ENCODE measurements around a stretch of chr17.

DNA sequence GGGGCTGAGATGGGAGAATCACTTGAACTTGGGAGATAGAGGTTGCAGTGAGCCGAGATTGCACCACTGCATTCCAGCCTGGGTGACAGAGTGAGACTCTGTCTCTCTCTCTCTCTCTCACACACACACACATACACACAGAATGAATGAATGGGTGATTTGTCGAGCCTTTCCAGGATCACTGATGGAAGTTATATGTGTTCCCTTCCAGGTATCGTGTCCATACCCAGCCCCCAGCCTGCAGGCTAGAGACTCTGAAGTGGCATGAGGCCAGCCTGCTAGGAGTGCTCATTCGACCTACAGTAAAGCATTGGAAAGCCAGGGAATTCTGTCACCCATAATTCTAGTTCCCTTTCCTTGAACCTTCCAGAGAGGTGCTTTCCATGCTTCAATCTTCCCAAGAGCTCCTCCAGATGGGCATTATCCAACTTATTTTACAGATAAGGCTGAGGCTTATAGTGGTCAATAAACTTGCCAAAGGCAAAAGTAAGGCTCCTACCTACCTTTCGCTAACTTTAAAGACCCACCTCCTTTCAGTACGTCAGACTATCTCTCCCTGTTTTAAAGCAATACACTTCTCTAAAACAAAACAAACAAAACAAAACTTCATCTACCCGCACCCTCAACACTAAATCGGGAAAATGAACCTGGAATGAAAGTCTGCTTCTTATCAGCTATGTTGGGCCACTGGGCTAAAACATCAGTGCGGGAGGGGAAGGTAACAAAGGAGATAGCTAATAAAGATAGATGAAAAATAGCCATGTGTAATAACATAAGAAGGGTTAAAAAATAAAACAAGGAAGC, 1.4 kb upstream of the MMD start:
- RRBS = no CpG with 5 or more reads among the region's 9 CpGs
CAGE:
- cytosol, long polyA plus RNA = no peak
- long polyA plus RNA = no peak
- nucleus, long polyA plus RNA = no peak

DNA sequence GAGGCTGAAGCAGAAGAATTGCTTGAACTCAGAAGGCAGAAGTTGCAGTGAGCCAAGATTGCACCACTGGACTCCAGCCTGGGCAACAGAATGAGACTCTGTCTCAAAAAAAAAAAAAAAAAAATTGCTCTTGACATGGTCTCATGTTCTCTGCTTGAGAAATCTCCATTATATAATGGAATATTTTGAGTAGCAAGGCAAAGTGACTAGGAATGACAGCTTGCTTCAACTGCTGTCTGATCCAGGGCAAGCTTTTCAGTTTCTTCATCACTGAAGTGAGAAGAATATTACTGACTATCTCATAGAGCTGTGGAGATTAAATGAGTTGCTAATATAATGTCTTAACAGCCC, 24.5 kb upstream of the MMD start:
CAGE:
- cytosol, long polyA plus RNA = no peak
- long polyA plus RNA = no peak
- nucleus, long polyA plus RNA = no peak

- RRBS = no CpG with 5 or more reads among the region's 17 CpGs
CAGE:
- cytosol, long polyA plus RNA = no peak
- long polyA plus RNA = no peak
- nucleus, long polyA plus RNA = no peak
Observed at GRCh38 chr17:55577625-55578182, 145.0 kb downstream of the TMEM100 start.

- RRBS = no CpG with 5 or more reads among the region's 1 CpG
CAGE:
- cytosol, long polyA plus RNA = no peak
- long polyA plus RNA = no peak
- nucleus, long polyA plus RNA = no peak
Observed at GRCh38 chr17:55727956-55728207, 5.2 kb upstream of the TMEM100 start.

GRCh38 chr17:55731322-55732335, 9.0 kb upstream of the TMEM100 start:
- RRBS = no CpG with 5 or more reads among the region's 12 CpGs
CAGE:
- cytosol, long polyA plus RNA = no peak
- long polyA plus RNA = no peak
- nucleus, long polyA plus RNA = no peak

DNA sequence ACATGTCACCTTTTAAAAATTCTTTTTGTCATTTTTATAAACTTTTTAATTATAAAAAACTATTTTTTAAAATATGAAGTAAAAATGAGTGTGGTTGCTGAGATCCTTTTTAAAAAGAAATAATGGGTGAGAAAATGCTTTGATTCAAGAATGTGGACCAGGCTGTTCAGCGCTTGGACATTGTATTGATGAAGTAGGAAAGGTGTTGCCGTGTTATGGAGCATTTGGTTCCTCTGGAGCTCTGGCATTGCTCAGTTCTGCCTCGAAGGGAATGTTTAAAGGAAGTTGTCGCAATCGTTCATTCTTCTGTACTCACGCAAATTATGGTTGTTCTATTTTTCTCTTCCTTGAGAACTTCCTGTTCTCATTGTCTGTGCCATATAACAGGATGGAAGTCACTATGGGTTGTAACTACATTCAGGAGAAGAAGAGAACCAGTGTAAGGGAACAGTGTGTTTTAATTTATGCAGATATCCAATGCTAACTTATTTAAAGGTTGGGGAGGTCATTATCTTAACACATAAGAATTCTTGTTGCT, 12.9 kb downstream of the PCTP start:
- RRBS = no CpG with 5 or more reads among the region's 6 CpGs
CAGE:
- cytosol, long polyA plus RNA = no peak
- long polyA plus RNA = no peak
- nucleus, long polyA plus RNA = no peak

GRCh38 chr17:56431798-56432194, 161.7 kb upstream of the NOG start:
- RRBS = no CpG with 5 or more reads among the region's 2 CpGs
CAGE:
- cytosol, long polyA plus RNA = no peak
- long polyA plus RNA = no peak
- nucleus, long polyA plus RNA = no peak

- RRBS = no CpG with 5 or more reads among the region's 8 CpGs
CAGE:
- cytosol, long polyA plus RNA = no peak
- long polyA plus RNA = no peak
- nucleus, long polyA plus RNA = no peak
Observed at GRCh38 chr17:56602382-56603022, 9.0 kb downstream of the NOG start.

- RRBS = 2% methylated on average over 33 of the region's 93 CpGs
CAGE:
- cytosol, long polyA plus RNA = no peak
- long polyA plus RNA = no peak
- nucleus, long polyA plus RNA = no peak
Observed at GRCh38 chr17:56834308-56835296, 651 bp downstream of the DGKE start.

GRCh38 chr17:56835977-56836222, 1.9 kb downstream of the DGKE start:
- RRBS = no CpG with 5 or more reads among the region's 2 CpGs
CAGE:
- cytosol, long polyA plus RNA = no peak
- long polyA plus RNA = no peak
- nucleus, long polyA plus RNA = no peak

- RRBS = no CpG with 5 or more reads among the region's 2 CpGs
CAGE:
- cytosol, long polyA plus RNA = no peak
- long polyA plus RNA = no peak
- nucleus, long polyA plus RNA = no peak
Observed at GRCh38 chr17:56890081-56890485, 23.8 kb downstream of the TRIM25 start.

DNA sequence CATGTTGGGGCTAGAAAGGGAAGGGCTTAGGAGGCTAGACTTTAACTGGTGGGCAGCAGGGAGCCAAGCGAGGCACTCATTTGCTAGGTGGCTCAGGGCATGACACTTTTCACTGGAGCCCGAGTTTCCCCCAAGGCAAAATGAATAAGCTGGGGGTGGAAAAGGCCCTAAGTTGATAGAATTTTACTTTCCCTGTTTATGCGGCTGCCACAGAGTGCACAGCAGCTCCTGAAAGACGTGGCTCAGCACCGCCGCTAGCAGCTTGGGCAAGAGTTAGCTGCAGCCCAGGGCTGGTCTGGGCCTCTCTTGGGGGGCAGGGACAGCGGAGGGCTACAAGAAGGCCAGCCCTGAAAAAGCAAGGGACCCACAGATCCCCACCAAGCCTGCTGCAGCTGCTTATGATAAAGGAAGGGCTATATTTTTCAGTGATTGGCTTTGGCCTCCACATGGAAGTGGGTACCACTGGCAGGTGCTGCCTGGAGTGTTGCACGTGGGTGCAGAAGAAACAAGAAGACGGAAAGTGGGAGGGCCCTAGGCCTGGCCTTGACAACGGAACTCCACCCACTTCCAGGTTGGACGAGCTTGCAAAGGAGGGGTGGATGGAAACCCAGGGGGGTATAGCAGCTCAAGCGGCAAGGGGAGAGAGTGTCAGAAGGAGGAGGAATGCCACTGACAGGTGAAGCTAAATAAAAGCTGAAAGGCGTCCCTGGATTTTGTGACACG, 20.5 kb downstream of the TRIM25 start:
- RRBS = no CpG with 5 or more reads among the region's 14 CpGs
CAGE:
- cytosol, long polyA plus RNA = no peak
- long polyA plus RNA = no peak
- nucleus, long polyA plus RNA = no peak

- RRBS = no CpG with 5 or more reads among the region's 7 CpGs
CAGE:
- cytosol, long polyA plus RNA = no peak
- long polyA plus RNA = no peak
- nucleus, long polyA plus RNA = no peak
Observed at GRCh38 chr17:56938113-56938586, 22.7 kb downstream of the COIL start.

DNA sequence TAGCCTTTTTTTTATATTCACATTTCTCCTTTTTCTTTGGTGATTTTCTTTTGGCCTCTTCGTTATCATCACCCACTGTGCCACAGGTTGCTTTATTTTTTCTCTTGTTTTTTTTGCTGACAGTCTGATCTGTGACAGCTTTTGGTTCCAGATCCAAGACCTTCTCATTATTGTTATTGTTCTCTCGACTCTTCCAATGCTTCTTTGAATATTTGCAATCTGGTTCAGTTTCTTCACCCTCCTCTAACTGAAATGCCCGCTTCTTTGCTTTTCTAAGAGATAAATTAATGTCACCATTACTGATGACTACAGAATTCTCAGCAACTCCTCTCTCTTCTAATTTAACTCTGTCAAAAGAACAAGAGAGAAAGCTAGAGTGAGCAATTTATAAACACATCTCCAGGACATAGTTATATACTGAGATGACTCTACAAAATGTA, 10.2 kb downstream of the COIL start:
- RRBS = no CpG with 5 or more reads among the region's 3 CpGs
CAGE:
- cytosol, long polyA plus RNA = no peak
- long polyA plus RNA = no peak
- nucleus, long polyA plus RNA = no peak

DNA sequence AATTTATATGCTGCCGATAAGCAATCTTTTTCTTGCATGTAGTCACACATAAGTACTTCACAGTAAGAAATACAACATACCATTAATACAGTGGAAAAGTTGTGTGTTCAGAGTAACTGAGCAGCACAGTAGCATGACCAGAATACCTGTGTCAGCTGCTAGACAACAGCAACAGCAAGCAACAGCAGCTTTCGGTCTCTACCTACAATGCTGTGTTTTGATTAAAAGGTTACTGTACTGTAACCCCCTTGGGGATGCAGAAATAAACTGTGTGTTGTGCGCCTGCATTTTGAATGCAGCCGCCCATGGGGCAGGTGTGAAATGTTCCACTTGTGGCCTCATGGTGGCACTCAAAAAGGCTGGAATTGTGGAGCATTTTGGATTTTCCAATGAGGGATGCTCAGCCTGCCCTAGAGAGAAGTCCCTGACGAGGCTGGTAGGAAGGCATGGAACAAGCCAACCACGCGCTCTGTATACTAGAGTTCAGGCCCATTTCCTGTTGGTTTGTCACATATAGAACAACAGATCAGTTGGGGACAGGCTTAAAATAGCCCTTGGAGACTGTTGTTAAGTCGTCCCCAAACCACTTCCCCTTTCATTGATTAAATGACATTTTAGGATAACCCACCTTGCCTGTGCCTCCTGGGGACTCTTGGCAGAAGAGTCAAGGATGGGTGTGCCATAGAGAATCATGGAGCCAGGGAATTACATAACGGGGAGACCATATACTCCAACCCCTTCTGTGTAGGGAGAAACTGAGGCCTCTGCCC, 27.1 kb downstream of the SCPEP1 start:
- RRBS = no CpG with 5 or more reads among the region's 9 CpGs
CAGE:
- cytosol, long polyA plus RNA = no peak
- long polyA plus RNA = no peak
- nucleus, long polyA plus RNA = no peak

DNA sequence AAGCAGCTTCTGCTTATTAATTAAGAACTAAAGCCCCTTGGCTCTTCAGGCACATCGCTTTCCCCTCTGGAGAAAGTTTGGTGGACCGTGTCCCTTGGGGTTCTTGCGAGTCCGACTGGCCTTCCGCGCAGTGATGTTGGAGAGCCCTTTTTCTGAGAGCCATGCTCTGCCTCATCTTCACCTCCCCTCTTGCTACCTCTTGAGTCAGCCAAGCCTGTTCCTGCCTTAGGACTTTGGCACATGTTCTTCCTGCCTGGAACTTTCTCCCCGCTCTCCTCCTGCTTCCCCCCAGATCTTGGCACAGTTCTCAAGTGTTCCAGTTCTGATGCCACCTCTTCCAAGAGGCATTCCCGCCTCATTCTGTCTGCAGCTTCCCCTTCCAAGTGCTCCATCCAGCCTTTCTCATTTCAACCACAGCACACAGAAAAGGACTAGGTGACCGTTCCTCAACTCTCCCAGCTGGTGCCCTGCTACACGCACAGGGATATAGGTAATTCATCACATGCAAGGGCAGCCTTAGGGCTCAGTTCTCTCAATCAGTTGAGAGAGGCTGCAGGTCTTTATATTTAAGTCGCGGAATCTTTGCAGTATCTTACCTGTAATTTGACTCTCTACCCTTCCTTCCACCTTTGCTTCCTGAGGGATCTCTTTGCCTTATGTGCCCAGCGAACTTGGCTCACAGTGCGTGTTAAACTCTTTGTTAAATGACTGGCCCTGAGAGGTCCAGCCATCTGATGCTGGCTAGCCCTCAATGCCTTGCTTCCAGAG, 7.8 kb downstream of the AKAP1 start:
- RRBS = no CpG with 5 or more reads among the region's 14 CpGs
CAGE:
- cytosol, long polyA plus RNA = no peak
- long polyA plus RNA = no peak
- nucleus, long polyA plus RNA = no peak

- RRBS = no CpG with 5 or more reads among the region's 4 CpGs
CAGE:
- cytosol, long polyA plus RNA = no peak
- long polyA plus RNA = no peak
- nucleus, long polyA plus RNA = no peak
Observed at GRCh38 chr17:57259010-57259692, 2.8 kb downstream of the MSI2 start.

- RRBS = no CpG with 5 or more reads among the region's 10 CpGs
CAGE:
- cytosol, long polyA plus RNA = no peak
- long polyA plus RNA = no peak
- nucleus, long polyA plus RNA = no peak
Observed at GRCh38 chr17:57260155-57261081, 4.1 kb downstream of the MSI2 start.

DNA sequence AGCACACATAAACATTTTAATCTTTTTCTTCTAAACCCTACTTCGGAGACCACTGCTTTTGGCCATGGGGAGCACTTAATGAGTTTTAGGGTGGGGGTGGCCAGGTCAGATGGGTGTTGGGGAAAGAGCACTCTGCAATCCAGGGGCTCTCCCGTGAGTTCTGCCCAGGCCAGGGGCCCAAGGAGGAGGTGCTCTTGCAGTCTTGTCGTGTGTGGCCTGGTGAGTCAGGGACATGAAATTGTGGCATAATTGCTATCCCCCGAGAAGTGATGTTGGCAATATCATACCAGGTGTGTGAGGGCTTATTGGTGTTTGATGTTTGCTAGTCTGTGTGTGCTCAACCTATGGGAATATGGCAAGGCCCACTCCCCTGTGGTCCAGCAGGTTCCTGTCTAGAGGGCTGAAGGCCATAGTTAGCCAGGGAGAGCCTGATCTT, 24.5 kb downstream of the MSI2 start:
- RRBS = no CpG with 5 or more reads among the region's 4 CpGs
CAGE:
- cytosol, long polyA plus RNA = no peak
- long polyA plus RNA = no peak
- nucleus, long polyA plus RNA = no peak

DNA sequence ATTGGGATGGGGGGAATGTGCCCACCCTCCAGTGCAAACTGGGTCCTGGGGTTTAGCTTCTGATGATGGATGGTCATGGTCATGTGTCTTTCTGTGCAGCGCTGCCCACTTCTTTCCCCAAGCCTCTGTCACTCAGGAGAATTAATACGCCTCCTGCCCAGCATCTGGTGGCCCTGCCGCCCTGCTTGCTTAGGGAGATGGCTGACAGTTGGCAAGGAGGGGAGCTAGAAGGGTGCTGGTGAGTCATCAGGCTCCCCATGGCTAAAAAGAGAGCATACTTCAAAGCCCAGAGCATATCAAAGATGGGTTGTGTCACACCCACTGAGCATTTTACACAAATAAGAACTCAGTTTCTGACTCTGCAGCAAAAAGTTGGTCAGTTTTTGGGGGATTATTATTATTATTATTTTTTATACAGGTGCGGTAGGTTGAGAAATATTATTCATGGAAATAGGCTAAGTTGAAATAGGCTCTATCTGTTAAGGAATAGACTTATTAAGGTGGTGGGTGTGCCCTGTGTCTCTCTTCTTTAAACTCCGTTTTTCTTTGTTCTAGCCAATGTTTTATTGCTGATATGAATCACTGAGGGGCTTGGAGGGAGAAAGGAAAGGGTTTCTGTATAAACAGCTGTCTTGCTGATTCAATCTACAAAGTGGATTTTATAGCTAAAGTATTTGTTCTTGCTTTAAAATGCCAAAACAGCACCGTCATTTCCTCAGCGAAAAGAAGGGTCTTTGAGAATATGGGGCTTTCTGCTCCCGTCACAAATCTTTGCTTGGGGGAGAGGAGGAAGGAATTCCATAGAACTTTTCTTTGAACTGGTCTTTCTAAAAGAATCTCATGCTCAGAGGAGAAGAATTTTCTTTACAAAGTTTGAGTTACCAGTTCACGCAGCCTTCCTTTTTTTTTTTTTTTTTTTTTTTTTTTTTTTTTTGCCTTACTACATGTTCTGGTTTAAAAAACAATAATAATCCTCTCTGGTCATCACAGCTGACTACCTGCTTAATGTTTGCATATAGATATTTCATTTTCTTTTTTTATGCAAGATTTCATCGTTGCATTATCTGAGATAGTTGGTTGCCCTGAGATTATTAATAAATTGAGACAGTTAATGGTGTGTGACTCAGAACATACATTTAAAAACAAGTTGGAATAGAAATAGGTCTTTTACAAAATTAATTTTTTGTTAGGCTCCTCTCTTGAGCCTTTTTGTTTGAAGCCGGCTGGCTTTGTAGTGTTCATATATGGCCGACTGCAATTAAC, 39.2 kb downstream of the MSI2 start:
- RRBS = no CpG with 5 or more reads among the region's 12 CpGs
CAGE:
- cytosol, long polyA plus RNA = no peak
- long polyA plus RNA = no peak
- nucleus, long polyA plus RNA = no peak